Fibroblast of villous mesenchyme (primary cell): ENCODE data around the gene PROSER1.

DNA sequence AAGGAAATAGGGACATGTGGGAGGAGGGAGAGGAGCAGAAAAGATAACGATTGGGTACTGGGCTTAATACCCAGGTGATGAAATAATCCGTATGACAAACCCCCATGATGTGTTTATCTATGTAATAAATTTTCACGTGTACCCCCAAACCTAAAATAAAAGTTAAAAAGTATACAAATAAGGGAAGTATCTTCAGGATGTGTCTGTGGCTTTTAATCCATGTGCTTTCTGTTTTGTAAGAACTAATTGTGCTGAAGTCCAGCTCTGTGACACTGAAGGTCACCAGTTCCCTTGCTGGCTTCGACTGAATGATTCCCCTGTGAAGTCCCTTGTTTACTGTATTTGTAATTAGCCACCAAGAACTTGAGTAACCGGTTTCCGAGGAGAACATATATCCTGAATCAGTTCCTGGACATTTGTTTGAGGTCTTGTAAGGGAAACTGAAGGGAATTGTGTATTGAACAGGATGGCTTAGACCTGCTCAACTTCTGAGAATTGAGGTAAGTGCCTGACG, 529.7 kb downstream of the RFC3 start:
- CAGE, long polyA plus RNA: no peak

DNA sequence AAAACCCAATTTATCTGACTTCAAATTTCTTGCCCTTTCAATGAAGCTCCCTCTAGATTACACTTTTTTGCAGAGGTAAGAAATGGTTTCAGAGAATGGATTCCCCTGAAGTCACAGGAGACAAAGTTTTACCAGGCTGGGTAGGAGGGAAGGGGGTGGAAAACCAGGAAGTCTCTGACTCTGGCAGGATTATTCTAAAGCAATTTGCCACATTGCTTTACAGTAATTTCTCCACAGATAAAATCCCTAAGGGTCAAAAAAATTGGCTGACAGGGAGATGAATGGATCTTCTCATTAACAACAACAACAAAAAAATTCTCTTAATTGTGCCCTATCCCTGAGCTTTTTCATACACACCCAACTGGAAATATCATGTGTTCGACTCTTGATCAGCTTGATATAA, 403.6 kb upstream of the NBEA start:
- CAGE, long polyA plus RNA: no peak

- CAGE, long polyA plus RNA: no peak
Measured at GRCh38 chr13:35470443-35471638, 5.6 kb downstream of the MAB21L1 start.

- CAGE, long polyA plus RNA: no peak
Measured at GRCh38 chr13:35475210-35476106, 1.0 kb downstream of the MAB21L1 start.

GRCh38 chr13:36712638-36713343, 39.0 kb downstream of the SERTM1 start:
- CAGE, long polyA plus RNA: no peak

GRCh38 chr13:38363465-38364071, 13.9 kb downstream of the UFM1 start:
- CAGE, long polyA plus RNA: no peak

- CAGE, long polyA plus RNA: no peak
Measured at GRCh38 chr13:39013556-39014824, 23.4 kb upstream of the STOML3 start.

GRCh38 chr13:39036959-39038156, at the start of gene PROSER1:
Gene PROSER1 (minus strand): TSS chr13:39038089.
- CAGE, long polyA plus RNA: start-site peak on the minus strand at chr13:39037991-39038113, 331 and 273 reads in 2 replicates

DNA sequence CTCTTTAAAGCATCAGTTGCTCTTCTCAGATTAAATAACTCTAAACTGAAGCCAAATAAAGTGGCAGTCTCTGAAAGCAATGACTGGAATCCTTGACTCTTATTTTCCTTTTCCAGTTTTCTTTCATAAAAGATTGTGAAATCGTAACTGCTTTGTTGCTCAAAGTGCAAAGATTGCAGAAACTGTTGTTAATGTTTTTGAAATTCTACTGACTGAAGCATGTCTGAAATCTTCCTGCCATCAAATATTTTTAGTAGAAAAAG, 1.9 kb downstream of the NHLRC3 start:
- CAGE, long polyA plus RNA: no peak

GRCh38 chr13:39347972-39348800, 254.8 kb downstream of the LHFPL6 start:
- CAGE, long polyA plus RNA: no peak

DNA sequence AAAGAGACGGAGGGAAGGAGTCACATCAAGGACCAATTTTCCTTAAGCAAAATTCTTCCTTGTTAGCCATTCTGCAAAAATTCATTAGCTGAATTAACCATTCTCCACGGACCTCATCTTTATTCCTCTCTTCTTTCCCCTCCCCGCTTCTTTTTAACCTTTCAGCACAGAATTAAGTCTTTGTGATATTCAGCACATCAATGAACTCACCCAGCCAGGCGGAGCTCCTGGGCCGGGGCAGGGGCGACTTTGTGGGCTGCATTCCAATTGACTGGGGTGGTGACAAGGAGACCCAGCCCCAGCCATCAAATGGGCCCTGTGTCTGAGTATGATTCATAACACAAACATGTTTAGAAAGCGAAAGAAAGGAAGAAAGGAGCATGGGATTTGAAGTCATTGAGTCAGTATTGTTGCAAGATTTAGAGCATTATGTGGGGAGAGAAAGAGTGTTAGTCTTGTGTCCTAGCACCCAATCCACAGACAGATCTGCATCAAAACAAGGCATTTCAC, 185.4 kb downstream of the LHFPL6 start:
- CAGE, long polyA plus RNA: no peak

- CAGE, long polyA plus RNA: no peak
Measured at GRCh38 chr13:39575608-39576076, 27.4 kb downstream of the LHFPL6 start.

DNA sequence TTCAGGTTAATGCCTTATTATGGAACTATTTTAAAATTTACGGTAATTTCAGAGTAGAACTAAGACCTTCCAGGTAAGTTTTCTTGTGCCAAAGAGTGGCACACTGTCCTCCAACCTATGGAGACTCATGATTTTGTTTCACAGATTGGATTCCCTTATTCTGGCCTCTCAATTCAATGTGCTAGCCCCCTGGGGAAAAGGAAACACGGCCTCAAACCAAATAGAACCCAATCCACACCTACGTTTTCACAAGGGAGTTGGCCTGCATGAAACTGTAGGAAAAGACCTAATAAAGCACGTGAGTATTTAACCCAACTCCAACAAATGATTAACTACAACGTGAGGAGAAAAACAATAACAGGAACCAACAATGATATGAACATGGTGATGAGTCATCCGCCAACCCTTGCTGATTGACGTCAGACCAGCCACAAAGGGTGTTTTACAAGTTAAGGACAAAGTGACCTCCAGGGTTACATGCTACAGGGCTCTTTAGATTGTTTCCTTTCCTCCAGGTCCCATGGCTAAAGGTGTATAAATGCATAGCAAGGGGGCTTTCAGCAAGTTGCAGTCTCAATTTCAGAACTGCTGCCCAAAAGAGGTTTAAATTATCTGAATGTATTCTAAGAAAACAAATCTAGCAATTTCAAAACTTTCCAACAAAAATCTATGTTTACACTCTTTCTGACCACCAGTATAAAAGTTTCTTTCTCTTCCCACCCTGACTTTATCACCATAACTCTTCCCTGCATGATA, 460.6 kb downstream of the COG6 start:
- CAGE, long polyA plus RNA: no peak

DNA sequence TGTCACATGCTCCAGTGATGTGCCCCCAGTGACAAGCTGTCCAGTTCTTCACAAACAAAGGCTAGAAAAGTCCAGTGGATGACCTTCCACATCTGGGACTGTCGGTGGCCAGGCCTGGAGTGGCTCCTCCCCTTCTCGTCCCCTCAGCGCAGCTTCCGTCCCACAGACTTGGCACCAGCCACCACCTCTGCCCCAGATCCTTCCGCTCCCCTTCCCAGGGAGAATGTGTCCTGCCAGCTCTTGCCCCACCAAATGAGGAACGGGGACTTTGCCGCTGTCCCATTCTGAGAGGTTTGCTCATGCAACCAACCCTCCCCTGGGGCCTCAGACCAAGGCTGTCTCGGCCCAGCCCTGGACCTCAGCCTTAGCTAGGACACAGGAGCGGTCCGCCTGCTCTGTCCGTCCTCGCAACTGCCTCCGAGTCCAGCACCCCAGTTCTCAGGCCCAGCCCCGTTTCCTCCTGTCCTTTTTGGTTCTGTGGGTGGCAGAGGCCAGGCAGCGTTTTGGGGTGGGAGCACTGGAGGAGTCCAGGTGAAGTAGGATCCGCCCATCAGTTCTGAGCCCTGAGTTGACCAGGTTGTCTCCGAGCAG, 284.5 kb downstream of the FOXO1 start:
- CAGE, long polyA plus RNA: no peak

- CAGE, long polyA plus RNA: no peak
Measured at GRCh38 chr13:40389103-40390020, 277.1 kb downstream of the FOXO1 start.

DNA sequence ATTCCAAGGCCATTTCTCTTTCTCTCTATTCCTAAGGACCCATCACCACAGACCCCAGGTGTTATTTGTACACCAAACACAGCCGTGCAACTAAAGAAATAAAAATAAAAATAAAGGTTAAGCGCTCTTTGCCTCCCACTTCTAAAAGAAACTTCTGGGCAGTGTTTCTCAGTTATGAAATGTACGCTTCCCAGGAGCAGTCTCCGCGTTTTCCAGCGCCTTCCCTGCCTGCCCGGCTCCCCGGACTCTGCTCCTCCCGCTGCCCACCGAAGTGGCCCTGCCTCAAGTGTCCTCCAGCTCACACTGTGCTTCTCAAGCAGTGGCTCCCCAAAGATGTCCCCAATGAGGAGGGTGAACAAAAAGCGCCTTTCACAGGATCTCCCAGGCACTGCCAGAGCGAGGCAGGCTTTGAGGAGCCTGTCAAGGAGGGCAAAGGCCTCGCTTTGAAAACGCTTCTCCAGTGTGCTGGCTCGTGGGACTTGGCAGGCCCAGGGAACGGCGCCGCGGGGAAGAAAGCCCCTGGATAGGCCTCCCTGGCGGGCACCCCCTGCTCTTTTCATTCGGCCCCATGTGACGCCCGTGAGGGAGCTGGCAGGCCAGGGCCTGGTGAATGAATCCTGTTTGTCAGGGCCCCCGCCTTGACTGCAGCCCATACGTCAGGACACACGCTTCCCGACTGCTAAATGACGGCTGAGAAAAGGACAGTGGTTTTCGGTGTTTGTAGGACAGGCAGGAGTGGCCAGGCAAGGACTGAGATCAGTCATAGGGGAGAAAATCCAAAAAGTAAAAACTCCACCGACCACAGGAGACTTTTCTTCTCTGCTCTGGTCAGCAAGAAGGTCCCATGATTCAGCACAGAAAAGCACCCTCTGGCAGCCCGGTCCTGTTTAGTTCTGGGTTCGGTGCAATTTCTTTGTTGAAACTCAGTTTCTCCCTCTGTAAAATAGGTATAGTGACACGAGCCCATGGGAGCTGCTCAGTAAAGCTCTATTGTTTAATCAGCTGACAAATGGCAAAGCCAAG, 187.0 kb downstream of the FOXO1 start:
- CAGE, long polyA plus RNA: no peak

DNA sequence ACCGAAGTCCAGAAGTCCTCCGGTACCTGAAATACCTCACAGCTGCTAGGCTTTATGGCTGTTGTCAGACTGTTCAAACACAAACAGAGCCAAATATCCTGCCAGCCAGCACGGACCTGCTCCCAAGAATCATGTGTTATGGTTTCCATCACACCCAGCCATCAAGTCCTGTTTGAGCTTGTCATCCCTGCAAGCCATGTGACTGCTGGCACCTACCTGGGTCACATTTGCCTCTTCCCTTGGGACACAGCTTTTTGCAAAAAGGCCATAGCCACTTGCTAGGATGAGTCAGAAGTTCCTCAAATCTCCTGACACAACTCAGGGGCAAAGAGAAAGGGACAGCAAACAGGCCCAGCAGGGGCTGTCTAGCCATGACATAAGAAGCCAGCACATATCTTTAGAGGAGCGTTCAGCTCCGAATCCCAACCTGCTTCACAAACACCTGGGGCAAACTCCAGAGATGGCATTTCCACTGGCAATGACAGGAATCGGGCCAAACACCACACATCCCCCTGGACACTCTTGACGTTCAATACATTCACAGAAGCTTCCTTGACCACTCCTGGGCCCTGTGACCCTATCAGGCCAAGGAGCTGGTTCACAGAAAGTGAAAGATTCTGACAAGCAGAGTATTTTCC, 129.7 kb downstream of the FOXO1 start:
- CAGE, long polyA plus RNA: no peak

DNA sequence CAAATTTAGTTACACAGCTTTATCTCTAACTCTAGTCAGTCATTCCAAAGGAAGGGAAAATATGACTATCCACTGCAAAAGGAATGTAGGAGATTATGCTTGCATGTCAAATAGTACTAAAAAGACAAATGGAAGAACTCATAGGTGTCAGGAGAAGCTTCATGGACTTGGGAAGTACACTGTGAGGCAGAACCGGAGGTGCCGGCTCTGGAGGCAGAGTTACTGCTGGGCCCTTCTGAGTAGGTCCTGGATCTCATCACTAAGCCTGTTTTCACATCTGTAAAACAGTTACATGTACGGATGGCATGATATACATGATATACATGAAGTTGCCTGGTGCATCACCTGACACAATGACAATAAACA, 97.4 kb downstream of the FOXO1 start:
- CAGE, long polyA plus RNA: no peak

- CAGE, long polyA plus RNA: no peak
Measured at GRCh38 chr13:40605519-40606273, 60.7 kb downstream of the FOXO1 start.

GRCh38 chr13:40606677-40606983, 59.8 kb downstream of the FOXO1 start:
- CAGE, long polyA plus RNA: no peak